M059J (cell line): ENCODE measurements around the gene NKX3-2.

- RAMPAGE, long total RNA, result no peak
These were observed 147.0 kb downstream of the RAB28 start for GRCh38 chr4:13337119-13337481.

- RAMPAGE, long total RNA, result no peak
These were observed at the start of gene NKX3-2 for GRCh38 chr4:13543842-13544557. Gene NKX3-2, minus strand, starts transcription at chr4:13544508.

DNA sequence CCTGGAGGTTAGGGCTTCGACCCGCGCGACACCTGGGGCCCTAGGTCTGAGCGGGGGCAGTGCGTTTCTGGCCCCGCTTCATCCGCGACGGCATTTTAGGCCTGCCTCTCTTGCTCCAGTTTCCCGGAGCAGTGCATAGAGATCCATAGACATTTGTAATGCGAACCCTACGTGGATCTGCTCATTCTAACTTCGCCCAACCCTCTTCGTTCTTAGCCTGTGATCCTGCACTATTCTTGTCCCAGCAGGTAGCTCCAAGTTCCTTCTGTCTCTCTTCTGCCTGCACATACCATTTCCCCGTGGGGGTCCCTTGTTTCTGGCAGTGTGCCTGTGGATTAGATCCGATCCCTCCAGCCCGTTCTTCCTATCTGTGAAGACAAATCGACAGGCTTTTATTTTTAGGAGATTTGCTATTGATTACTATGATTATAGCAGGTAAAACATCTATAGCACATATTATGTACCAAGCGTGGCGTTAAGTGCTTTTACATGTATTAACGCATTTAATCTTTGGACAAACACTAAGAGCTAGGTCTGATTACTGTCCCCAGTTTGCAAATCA is 498 bp upstream of the BOD1L1 start:
- RAMPAGE, long total RNA, result no peak

DNA sequence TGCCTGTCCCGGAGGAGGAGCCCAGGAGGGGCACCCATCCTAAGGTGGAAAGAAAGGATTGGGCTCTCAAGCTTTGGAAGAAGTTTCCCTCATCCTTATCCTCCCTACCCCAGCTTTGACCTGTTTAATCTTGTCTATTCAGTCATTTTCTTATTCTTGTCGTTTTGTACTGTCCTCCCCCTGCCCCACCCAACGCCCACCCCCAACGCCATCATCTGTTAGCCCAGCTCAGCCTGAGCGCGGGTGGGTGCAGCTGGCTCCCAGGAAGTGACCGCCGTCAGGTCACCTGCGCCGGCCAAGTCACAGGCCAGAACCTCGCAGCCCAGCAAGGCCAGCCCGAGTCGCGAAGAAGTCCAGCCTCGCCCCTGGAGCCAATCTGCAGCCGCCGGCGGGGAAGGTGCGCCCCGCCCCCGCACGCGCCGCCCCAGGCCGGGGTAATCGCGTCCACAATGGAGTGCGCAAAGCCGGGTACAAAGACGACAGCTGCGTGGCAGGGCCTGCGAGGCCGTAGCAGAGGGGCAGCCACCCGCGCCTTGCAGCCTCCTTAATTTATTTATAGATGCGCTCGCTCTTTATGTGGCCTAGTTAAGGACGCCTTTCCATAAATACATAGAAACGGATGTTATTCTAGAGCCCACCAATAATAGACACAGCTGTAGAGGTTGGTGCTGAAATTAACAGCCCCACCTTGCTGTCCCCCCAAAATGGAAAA is 139.5 kb upstream of the CPEB2 start:
- RAMPAGE, long total RNA, result no peak

DNA sequence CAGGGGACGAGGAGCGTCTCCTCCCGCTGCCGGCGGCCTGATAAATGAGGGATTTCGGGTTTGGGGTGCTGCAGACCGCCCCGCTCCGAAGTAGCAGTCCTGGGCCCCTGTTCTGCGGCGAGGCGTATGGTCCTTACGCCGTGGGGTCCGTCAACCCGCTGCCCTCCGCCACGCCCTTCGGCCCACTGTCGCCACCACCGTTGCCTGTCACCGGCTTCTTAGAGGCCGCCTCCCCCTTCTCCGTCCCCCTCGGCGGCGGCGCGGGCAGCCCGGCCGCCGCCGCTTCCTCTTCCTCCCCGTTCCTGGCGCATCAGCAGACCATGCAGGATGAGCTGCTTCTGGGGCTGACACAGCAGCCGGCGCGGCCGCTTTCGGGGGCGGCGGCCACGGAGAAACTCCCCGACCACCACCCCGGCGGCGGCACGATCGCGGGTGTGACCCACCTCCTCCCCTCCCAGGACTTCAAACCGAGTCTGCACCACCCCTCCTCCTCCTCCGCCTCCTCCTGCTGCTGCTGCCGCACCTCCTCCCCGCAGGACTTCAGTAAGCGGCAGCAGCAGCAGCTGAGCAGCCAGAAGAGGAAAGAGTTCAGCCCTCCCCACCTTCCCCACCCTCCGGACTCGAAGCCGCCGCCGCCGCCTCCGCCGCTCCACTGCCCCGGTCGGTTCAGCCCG is 486 bp downstream of the CPEB2 start:
- RAMPAGE, long total RNA, result no peak

DNA sequence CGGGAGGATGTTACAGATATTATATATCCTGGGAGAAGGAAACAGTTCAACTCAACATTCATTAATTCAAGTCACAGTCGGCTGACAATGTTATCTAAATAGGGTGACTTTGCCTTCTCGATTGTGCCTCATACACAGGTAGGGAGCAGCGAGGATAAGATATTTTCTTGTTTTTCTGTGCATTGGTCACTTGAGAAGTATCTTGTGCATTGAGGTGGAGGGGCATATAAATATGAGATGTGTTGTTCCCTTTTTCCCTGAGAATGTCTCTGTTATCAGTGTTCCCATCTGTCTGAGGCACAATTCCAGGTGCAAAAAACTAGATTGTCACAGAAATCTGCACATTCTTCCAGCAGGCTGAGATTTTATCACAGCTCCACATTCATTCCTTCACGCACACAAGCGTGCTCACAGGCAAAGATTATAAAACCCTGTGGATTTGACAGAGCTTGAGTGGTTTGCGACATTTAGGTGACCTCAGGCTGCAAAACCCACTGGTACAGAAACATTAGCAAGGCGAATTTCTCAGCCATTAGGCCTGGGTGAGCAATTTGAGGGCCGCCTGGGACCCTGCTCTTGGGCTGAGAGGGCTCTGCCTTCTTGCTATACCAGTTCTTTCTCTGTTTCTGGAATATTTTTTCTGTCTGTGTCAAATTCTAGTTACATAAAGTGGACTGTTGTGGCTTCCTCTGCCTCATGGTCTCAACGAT is 86.9 kb upstream of the C1QTNF7 start:
- RAMPAGE, long total RNA, result no peak

DNA sequence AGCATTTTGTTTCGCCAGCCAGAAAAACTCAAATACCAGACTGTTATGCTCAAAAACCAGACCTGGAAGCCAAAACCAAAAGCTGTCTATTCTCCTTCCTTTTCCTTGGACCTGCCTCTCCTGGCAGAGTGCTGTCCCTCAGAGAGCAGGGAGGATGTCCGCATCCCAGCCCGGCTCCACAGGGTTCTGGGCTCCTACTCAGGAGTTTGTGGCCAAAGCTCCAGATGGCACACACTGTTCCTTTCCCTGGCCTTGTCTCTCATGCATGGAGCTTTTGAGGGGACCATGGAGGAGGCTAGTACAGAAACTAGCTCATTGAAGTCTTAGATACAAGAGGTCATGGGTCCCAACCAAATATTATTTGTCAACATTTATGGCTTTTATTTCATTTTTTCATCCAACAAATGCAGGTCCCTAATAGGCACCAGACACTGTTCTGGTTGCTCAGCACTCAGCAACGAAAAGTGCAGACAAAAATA is 41.8 kb upstream of the C1QTNF7 start:
- RAMPAGE, long total RNA, result no peak

DNA sequence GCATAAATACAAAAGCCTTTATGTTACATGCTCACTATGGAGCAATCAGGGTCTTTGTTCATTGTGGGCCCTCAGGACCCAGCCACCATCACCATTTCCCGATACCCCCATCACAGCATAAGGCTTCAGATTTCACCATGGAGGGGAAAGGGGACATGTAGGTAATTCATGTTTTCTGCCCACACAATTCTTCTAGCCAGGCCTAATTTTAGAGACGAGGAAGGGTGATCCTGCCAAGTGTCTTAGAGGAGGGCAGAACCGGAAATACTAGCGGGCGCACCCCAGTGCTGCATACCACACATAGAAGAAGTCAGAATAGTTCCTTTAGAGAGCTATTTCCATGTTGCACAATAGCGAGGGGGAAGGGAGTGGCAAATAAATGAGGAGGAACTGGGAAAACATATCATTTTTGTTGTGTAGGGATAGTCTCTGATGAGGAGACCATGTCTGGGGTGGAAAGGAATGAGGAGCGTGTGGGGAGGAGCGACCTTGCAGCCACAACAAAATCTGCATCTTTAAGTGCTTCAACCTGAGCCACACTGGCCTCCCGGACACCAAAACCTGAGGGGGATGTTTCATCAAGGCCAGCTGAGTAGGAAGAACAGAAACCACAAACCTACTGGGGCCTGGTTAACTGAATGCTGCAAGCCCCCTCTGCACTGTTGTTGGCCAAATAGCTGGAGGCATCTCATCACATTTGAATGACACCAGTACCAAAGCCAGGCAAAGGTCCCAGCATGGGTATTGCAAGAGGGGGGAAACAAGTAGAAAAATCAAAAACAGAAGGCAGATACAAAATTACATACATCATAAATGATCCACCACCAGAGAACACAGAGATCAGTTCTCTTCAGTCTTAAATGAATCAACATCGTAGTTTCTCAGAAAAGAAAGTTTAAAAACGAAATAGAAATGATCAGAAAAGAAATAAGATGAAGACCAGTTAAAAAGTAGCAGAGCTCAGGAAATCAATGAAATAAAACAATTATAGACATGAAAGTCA is 26.7 kb upstream of the C1QTNF7 start:
- RAMPAGE, long total RNA, result no peak

GRCh38 chr4:15428483-15428871 is 644 bp downstream of the C1QTNF7 start:
- RAMPAGE, long total RNA, result no peak

DNA sequence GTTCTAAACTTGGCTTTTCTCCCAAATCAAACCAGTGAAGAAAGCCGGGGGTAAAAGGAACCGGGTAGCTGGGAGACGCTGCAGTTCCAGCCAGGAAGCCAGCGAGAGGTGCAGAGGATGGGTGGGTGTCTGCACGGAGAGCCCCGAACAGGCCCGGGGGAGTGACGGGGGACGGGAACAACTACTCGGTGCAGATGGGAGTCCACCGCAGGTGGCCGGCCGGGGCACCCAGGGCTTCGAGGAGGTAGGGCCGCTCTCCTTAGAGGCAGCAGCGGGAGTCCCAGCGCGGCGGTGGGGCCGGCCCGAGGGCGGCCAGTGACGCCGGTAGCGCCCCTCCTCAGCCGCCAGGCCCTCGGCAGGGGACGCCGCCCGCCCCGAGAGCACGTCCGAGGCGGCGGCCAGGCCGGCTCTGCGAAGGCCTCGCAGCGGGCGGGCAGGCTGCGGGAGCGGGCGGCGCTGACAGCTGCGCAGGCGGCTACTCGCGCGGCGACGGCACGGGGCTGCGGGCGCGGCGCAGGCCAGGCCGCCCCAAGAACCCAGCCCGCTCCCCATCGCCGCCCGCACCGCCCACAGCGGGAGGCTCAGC is 456 bp downstream of the FBXL5 start:
- RAMPAGE, long total RNA, result no peak

GRCh38 chr4:15682389-15682612 is 674 bp downstream of the FAM200B start:
- RAMPAGE, long total RNA, result no peak

DNA sequence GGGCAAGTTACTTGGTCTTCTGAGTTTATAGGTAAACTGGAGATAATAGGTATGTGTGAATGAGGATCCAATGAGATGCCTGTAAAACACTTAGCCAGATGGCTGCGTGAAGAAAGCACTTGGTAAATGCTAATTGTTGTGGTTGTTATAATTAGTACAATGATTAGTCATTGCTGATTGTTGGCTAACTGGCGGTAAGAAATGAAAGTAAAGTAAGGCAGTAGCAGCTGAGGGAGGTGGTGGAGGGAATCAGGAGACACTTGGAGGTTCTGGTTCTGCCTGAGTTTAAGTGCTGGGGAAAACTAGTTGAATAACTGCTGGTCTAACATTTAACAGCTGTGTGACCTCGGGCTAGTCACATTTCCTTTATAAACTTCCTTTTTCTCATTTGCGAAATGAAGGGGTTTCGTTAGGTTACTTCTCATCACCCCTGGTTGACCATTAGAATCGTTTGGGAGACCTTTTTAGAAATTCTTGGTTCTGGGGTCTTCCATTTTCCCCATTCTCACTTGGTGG is 31.0 kb downstream of the CD38 start:
- RAMPAGE, long total RNA, result no peak

GRCh38 chr4:15961822-15962548 is 990 bp downstream of the FGFBP2 start:
- RAMPAGE, long total RNA, result no peak

GRCh38 chr4:16140149-16141425 is 56.8 kb upstream of the PROM1 start:
- RAMPAGE, long total RNA, result no peak

GRCh38 chr4:16235839-16236854 is 9.9 kb upstream of the TAPT1 start:
- RAMPAGE, long total RNA, result no peak

- RAMPAGE, long total RNA, result no peak
These were observed 225.5 kb downstream of the LDB2 start for GRCh38 chr4:16672852-16673444.

- RAMPAGE, long total RNA, result no peak
These were observed 78.1 kb downstream of the LDB2 start for GRCh38 chr4:16820144-16820847.

DNA sequence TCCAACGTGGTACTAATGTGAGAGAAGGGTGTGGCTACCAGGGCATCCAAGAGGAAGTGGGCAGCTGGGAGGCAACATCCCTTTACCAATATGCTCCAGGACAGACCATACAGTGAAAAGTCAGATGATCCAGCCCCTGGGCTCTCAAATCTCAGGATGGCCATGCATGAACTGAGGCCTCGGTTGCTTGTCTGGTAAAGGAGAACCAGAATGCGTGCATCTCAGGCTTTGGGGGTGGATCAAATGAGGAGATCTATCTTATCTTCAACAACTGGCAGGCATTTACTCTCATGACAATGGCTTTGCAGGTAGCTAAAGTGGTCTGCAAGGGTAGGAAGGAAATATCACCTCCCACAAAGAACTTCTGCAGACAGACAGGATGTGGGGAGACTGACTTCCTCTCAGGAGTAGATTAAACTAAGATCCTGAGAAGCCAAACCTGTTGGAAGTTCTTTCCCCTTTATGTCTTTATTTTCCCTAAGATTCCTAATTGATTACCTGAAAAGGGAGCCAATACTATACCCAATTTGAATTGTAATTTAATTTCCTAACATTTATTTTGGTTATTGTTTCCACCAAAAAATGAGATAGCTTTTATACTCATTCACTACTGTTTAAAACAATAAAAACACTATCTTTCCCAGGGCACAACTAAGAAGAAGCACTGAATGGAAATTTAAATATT is 7.8 kb downstream of the LDB2 start:
- RAMPAGE, long total RNA, result no peak

DNA sequence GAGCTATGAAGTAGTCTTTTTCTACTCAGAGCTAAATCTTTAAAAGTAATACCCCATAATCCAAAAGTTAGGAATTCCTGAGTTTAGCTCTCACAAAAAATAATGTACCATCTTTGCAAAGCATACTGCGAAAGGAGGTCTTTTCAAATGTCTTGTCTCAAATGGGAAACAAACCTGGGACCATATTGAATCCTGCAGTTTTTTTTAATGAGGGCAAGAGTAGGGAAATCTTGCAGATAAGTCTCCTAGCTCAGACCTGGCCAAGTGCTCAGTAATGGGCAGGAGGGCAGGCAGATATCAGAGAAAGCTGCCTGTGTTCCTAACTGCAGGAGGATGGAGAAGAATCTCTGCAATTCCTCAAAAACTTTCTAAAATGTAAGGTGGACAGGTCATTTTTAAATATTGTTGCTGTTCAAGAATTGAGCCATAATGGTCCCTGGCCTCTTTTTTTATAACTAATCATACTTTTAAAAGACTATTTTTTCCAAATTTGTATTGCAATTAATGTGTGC is 2.2 kb downstream of the LDB2 start:
- RAMPAGE, long total RNA, result no peak

- RAMPAGE, long total RNA, result no peak
These were observed 279.2 kb downstream of the QDPR start for GRCh38 chr4:17232549-17233247.